RPMI7951 (cell line): Measurements from ENCODE around the genes ZNF699, ZNF266, ZNF846 and RDH8.

GRCh38 chr19:9009441-9009738 lies 77.5 kb upstream of the OR1M1 start:
- RAMPAGE, long total RNA: no peak

GRCh38 chr19:9050294-9050876 lies 36.5 kb upstream of the OR1M1 start:
- RAMPAGE, long total RNA: no peak

GRCh38 chr19:9309093-9310446 lies at the start of gene ZNF699:
ZNF699 (minus strand) TSS chr19:9309838.
- RAMPAGE, long total RNA: no peak

- RAMPAGE, long total RNA: no peak
Observed at GRCh38 chr19:9411369-9411750, 24.0 kb downstream of the ZNF266 start.

DNA sequence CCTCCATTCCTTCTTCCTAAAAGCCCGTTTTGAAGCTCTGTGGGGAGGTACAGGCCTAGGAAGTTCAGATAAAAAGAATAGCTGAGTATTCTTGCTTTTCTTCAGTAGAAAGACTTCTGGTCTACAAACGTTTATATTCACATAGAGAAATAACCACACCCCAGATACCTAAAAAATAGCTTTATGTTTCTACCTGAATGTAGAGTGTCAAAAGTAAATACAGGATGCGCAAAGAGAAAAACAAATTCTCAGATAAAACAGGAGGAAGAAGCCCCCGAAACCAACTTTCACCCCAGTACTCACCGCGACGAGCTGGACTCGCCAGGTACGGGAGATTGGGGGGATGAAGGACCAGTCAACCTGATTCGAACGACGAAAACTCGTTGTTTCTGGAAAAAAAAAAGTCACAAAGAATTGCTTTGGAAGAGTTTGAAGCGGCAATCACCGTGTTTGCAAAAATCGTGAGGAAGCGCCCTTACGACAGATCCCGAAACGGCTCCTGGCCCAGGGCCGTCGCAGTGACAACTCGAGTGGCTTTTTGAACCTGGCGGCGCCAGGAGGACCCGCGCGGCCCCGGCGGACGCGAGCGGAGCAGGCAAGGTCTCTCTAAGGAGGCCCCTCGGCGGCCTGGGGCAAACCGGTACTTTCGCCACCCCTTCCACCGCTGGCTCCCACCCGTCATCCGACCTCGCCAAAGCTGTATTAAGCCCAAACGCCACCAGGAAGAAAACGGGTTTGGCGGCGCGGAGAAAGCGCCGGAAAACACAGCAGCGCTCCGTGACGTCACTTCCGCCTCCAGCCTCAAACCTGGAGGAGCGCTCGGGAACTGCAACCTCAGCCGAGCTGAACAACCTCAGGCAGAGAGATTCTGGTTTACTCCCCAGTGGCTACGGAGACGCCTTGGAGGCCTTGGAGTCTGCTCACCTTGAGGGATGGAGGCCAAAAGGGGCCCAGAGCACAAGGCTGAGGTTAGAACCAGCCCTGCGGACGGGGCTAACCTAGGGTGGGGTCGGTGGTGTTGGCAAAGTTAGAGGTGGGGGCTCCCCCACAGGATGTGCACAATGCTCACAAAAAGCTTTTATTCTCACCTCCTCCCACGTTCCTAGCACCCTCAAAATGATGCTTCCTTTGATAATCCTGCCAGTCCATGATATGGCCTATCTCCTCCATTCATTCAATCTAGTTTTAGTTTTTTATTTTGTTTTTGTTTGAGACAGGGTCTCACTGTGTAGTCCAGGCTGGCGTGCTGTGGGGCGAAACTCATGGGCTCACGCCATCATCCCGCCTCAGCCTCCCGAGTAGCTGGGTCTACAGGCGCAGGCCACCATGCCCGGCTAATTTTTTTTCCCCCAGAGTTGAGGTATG lies at the start of gene ZNF266:
Gene ZNF266, minus strand, starts transcription at position 769 of the 1,365 bp plus-strand sequence.
- RAMPAGE, long total RNA: no peak

DNA sequence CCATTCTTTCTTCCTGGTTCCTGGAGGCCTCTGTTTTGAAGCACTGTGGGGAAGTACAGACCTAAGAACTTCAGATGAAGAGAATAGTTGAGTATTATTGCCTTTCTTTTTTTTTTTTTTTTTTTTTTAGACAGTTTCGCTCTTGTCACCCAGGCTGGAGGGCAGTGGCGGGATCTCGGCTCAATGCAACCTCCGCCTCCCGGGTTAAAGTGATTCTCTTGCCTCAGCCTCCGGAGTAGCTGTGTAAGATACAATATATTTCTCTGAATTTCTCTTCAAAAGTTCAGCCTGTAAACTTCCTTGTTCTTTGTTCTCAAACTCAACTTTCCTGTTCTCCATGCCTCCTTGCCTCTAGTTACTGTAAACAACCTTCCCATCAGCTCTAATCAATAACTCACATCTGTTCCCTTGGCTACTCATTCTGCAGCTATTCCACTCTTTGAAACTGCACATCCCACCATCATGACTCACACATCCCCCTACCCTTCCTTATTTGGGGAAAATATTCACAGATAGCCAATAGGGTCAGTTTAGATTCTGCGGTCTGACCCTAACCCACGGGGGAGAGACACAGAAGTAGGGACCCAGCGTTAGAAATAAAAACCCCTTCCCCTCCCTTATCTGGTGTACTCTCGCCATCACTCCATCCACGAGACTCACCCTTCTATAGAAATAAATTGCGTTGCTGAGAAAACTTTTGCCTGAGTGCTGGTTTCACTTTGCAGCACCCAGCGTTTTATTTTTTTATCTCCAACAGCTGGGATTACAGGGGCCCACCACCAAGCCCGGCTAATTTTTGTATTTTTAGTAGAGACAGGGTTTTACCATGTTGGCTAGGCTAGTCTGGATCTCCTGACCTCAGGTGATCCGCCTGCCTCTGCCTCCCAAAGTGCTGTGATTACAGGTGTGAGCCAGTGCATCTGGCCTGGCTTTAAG lies 2.0 kb downstream of the ZNF562 start:
- RAMPAGE, long total RNA: no peak

DNA sequence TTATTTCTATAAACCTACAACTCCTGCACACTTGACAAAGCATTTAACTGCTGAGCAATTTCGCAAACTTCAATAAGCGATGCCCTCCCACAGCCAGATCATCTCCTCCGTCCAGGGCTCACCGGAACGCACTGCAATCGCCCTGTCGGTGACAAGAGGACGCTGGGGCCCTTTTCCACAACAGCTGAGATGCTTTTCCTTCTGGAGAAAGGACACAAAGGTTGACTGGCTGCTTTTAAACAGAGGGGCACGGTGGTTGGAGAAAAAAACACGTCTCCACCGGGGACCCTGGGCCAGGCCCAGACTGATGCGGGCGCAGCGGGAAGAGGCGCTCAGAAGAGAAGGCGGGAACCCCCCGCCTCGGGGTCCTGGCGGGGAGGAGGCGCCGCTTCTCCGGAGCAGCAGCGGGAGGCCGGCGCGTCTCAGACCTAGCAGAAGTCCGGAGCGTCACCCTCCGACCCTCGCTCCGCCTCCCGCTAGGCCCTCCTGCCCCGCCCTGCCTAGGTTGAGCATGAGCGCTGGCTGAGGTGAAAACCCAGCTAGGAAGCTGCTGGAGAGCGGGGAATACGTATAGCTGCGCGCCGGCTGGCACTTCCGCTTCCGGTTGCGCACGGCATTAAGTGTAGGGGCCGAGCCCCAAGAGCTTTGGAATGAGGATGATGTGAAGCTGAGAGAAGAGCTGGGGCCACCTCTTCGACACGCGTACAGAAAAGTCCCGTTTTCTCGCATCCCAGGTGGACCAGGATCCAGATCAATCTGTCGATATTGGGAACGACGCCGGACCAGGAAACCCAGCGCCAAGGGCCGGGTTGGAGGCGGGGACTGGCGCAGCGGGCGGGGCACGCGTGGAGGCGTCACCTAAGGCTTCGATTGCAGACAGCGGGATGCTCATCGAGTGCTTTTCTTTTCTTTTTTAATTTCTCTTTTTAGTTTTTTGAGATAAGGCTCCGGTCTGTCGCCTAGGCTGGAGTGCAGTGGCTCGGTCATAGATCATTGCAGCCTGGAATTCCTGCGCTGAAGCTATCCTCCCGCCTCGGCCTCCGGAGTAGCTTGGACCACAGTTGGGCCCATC lies at the start of gene ZNF846:
Gene ZNF846, minus strand, starts transcription at position 572 of the 1,072 bp plus-strand sequence.
- RAMPAGE, long total RNA: start-site peak on the minus strand centred at position 431 of the sequence, 62 bp wide, 23 and 11 reads in 2 replicates

- RAMPAGE, long total RNA: no peak
Observed at GRCh38 chr19:9977424-9977842, 32.9 kb downstream of the COL5A3 start.

DNA sequence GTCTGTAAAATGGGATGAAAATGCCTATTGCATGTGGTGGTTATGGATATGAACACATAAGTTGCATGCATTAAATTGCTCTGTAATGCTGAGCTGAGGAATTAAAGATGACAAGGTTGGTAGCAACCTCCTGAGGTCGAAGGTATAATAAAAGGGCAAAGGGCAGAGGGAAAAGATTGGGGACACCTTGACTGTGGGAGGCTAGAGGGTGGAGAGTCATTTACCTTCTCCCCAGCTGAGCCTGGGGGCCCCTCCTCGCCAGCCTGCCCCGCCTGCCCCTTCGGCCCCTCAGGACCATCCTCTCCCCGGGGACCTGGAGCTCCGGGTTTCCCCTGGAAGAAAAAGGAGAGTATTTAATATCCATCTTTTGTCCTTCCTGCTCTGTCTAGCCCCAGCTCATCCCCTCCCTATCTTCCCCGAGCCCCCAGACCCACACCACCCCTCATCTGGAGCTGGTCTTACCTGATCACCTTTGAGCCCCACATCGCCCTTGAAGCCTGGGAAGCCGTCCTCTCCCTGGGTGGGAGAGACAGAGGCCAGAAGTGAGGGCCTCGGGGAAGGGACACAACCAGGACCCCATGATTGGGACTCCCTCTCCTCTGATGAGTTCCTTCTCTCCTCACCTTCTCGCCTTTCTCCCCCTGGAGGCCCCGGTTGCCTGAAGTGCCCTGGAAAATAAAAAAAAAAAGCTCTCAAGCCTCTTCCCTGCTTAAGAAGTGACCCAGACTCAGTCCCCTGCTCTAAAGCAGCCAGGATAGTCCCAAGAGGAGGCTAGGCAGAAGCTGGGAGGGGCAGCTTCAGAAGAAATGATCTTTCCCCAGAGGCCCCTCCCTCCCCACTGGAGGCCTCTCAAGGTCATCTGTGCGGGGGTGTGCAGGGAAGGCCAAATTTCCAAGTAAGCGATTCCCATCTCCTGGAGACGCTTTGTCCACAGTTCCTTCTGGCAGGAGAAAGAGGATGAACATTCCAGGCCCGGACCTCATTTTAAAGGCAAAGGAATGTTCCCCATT lies 23.9 kb downstream of the COL5A3 start:
- RAMPAGE, long total RNA: no peak

GRCh38 chr19:10013246-10013767 lies at the start of gene RDH8:
RDH8 (plus strand) TSS chr19:10013483.
- RAMPAGE, long total RNA: no peak

DNA sequence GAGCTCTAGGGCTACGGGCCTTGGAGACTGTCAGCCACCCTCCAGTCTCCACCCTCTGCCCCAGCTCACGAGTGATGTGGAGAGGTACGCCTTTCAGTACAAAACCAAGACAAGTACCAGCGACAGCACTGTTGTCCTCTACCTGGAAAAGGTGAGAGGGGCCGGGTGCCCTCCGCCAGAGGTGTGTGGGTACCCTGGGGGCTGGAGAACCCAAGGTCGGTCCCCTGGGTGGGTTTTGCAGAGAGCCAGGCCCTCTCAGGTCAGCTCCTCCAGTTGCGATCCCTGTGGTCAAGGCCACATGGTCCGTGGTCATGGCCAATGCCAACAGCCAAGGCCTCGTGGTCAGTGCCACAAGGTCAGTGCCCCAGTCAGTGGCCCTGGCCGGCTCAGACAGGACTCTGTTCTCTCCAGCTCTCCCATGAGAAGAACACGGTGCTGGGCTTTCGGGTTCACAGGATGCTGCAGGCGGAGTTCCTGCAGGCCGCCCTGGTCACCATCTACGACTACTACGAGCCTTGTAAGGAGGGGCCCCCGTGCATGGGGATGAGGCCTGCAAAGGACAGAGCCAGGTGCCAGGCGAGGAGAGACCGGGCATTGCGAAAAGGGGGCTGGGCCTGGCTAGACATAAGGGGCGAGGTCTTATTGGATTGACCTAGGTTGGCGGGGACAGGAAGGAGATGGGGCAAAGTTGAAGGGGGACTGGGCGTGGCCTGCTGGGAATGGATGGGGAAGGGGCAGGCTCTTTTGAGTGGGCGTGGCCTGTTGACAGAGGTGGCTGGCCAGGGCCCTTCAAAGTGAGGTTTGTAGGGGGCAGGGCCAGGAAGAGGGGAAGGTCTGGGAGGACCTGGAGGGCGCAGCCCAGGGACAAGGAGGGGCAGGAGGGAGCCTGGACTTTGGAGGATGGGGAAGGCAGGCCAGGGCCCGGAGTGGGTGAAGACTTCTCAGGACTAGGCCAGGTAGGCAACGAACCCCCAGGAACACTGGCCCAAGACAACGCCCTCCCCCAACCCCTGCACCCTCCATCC lies 15.2 kb upstream of the SHFL start:
- RAMPAGE, long total RNA: no peak

GRCh38 chr19:10086533-10087421 lies 660 bp downstream of the SHFL start:
- RAMPAGE, long total RNA: no peak

DNA sequence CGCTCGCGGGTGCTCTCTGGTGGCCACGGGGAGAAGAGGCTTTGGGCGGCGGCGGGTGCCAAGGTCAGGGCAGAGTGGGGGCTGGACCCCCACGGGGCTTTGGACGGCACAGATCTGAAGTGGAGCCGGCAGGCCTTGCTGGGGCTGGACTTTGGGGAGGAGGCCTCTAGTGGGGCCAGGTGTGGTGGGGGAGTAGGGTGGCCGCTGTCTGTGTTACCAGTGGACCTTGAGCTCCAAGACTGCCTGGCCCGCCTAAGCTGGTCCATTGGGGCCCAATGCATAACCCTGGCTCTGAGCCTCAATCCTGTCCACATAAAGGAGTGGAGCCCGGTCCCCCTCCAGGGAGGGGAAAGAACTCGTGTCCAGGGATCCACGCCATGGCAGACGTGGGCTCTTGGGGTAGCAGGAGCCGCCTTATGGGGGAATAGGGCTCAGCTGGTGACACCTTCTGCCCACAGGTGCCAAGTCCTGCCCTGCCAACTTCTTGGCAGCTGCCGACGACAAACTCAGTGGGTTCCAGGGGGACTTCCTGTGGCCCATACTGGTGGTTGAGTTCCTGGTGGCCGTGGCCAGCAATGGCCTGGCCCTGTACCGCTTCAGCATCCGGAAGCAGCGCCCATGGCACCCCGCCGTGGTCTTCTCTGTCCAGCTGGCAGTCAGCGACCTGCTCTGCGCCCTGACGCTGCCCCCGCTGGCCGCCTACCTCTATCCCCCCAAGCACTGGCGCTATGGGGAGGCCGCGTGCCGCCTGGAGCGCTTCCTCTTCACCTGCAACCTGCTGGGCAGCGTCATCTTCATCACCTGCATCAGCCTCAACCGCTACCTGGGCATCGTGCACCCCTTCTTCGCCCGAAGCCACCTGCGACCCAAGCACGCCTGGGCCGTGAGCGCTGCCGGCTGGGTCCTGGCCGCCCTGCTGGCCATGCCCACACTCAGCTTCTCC lies 2.0 kb downstream of the P2RY11 start:
- RAMPAGE, long total RNA: no peak

DNA sequence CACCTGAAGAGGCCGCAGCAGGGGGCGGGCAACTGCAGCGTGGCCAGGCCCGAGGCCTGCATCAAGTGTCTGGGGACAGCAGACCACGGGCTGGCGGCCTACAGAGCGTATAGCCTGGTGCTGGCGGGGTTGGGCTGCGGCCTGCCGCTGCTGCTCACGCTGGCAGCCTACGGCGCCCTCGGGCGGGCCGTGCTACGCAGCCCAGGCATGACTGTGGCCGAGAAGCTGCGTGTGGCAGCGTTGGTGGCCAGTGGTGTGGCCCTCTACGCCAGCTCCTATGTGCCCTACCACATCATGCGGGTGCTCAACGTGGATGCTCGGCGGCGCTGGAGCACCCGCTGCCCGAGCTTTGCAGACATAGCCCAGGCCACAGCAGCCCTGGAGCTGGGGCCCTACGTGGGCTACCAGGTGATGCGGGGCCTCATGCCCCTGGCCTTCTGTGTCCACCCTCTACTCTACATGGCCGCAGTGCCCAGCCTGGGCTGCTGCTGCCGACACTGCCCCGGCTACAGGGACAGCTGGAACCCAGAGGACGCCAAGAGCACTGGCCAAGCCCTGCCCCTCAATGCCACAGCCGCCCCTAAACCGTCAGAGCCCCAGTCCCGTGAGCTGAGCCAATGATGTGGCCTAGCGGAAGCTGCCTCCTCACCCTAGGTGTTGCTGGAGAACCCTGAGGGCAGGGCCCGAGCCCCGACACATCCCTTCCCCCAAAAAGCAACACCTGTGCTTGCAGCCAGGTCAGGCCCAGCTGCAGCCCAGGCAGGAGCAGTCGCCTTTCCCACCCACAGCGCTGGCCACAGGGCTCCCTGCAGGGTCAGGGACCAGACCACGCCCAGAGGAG lies 2.8 kb downstream of the P2RY11 start:
- RAMPAGE, long total RNA: no peak

DNA sequence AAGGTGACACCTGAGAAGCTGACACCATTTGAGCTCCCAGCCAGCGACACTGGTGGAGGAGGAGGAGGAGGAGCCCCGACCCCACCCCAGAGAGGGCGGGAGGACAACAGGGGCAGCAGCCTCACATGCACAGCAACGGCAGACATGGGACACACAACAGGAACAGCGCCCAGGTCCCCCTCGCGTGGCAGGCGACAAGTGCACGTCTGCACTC lies 3.6 kb downstream of the EIF3G start:
- RAMPAGE, long total RNA: no peak

GRCh38 chr19:10154443-10154834 lies 34.7 kb upstream of the EIF3G start:
- RAMPAGE, long total RNA: no peak

- RAMPAGE, long total RNA: no peak
Observed at GRCh38 chr19:10393207-10393709, 10.1 kb downstream of the CDC37 start.

DNA sequence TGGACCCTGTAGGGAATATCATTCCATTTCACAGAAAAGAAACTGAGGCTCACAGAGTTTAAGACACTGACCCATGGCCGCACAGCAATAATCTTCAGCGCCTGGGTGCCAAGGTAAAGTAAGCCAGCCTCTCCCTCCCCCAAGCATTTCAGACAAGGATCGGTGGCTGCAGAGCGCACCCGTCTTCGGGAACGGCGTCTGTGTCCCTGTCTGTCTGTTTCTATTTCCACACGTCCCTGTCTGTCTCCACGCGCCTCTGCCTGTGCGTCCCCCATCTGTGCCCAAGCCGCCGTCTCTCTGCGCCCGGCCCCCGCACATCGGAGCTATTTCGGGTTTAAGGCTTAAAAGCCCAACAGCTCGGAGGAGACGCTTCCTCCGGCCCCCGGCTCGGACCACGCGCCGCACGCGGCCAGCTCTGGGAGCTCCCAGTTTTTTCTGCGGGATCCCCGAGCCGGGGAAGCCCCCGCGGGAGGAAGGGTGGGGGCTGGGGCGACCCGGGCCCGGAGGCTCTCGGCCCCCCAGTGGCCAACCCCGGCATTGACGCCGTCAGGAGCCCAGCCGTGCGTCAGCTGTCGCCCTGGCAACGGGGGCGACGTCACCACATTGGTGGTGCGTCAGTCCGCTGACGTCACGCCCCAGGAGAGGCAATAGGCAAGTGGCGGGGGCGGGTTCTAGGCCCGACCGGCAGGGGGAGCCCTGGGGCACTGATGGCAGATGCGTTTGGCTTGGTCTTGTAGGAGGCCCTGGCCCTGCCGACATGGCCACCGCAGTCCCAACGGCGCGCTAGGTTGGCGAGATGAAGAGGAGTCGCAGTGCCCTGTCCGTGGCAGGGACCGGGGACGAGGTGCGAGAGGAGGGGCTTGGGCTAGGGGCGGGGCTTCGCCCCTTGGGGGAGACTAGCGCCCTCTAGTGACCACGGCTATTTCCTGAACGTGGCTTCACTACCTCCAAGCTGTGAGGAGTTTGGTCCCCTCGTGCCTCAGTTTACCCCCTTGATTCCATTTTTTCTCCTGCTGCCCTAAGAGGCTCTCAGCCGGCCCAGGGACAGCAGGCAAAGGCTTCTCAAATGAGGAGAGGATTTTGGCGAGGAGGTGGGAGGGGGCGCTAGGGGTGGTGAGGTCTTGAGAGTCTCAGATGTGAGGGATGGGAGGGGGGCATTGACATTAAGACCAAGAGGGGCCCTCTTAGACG lies 3.8 kb upstream of the PDE4A start:
- RAMPAGE, long total RNA: no peak

DNA sequence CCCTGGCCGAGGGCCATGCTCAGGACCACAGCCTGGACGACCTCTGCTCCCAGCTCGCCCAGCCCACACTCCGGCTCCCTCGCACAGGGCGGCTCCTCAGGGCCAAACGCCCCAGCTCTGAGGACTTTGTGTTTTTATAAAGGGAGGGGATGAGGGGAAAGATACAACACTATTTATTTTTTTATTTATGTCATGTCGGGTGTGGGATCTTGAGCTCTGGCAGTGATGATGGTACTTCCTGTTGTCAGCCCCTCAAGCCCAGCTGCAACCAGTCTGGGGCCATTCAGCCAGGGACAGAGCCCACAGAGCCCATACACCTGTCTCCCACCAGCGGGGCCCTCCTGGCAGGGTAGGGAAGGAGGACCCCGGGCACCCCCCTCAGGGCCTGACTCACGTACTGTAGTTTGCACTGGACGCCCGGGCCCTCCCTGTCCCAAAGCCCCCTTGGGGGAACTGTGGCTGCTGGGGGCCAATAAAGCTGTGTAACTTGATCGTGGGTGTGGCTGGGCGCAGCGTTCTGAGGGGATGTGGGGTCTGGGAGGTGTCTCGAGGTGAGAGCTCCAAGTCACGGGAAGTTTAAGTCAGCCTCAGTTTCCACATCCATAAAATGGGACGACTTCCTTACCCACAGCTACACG lies 9.3 kb downstream of the ATG4D start:
- RAMPAGE, long total RNA: no peak

DNA sequence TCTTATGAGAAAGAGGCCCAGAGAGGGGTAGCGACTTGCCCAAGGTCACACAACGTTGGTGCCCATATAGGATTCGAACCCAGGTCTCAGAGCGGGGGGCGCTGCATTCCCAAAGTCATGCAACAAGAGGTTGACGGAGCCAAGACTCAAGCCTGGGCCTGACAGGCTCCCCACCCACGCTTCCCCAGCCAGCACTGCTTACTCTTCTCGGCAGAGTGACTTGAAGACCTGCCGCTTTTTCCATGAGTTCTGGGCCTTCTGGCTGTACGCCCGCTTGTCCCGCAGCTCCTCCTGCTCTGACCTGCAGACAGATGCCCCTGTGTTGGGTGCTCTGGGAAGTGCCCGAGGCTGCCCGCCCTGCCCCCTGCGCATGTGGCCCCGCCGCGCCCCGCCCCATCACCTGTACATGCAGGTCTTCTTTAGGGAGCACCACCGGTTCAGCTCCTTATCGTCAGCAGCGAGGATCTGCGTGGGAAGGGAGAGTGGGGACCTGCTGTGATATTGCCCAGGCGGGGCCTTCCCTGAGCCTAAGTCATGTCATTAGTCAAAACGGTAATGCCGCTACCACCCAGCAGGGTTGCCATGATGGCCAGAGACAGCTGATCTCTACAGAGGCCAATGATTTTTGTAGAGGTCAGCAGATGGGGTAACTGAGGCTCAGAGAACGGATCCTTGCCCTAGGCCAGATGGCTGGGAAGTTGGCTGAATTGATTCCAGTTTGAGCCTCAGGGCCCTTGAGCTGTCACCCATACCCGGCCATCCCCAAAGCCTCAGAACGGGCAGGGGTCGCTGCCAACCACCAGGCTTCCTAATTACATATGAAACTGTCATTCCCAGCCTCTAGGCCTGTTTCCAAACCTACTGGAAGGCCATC lies 10.7 kb downstream of the KRI1 start:
- RAMPAGE, long total RNA: no peak